Mononuclear cell (primary cell): ENCODE measurements around a stretch of chr6.

- RRBS = no CpG with 5 or more reads among the region's 9 CpGs
Measured at GRCh38 chr6:52663416-52663924, 7.4 kb upstream of the TMEM14A start.

GRCh38 chr6:52882329-52882788 lies 27.1 kb downstream of the GSTA3 start:
- RRBS = no CpG with 5 or more reads among the region's 6 CpGs

DNA sequence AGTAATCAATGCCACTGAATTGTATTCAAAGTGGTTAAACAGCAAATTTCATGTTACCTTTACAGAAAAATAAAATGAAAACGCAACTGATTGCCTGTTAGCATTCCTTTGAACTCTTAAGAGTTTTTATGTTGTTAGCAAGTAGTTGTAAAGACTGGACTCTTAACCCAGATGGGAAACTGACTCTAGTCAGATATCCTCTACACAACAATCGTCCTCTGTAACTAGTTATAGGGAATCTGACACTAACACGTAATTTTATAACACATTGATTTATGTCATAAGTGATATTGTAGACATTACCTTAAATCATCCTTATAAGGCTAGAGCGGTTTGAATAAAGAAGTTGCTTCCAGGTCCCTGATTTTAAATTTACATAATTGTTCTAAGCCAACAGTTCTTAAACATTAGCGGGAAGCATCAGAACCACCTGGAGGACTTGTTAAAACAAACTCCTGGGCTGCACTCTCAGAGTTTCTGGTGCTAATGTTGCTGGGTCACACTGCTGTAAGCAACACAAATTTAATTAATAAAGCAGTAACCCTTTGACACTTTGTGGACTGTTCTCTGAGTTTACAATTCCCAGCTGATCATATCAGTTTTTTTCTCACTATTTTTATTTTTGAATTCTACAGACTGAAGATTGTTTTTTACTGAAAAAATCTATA lies 704 bp upstream of the CILK1 start:
- RRBS = no CpG with 5 or more reads among the region's 5 CpGs

GRCh38 chr6:53320777-53321414 lies 27.9 kb downstream of the ELOVL5 start:
- RRBS = no CpG with 5 or more reads among the region's 8 CpGs

GRCh38 chr6:53464731-53465054 lies 80.2 kb downstream of the GCLC start:
- RRBS = no CpG with 5 or more reads among the region's 3 CpGs

DNA sequence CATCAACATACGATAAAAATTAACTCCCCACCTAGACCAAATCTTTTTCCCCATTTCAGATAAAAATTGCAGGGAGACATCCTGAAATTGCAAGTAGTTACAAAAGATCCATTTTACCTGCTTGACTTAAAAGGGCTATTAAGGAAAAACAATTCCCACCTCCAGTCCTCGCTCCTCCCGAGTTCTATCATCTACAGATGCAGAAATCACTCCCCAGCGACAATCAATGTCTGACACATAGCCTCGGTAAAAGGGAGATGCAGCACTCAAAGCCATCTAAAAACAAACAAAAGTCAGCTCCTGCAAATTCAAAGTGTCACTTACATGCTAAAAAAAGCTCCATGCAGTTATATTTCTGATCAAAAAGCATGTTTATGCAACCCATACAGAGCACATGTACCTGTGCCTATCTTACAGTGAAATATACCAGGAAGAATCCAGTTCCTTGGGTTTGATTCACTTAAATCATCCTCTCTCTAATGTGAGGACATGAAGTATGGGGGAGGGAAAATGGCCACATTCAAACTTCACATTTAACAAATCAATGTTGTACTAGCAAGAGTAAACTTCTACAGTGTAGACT lies 36.4 kb downstream of the GCLC start:
- RRBS = no CpG with 5 or more reads among the region's 5 CpGs

GRCh38 chr6:53513410-53514022 lies 31.4 kb downstream of the GCLC start:
- RRBS = no CpG with 5 or more reads among the region's 3 CpGs

GRCh38 chr6:53530351-53531284 lies 14.3 kb downstream of the GCLC start:
- RRBS = no CpG with 5 or more reads among the region's 10 CpGs

DNA sequence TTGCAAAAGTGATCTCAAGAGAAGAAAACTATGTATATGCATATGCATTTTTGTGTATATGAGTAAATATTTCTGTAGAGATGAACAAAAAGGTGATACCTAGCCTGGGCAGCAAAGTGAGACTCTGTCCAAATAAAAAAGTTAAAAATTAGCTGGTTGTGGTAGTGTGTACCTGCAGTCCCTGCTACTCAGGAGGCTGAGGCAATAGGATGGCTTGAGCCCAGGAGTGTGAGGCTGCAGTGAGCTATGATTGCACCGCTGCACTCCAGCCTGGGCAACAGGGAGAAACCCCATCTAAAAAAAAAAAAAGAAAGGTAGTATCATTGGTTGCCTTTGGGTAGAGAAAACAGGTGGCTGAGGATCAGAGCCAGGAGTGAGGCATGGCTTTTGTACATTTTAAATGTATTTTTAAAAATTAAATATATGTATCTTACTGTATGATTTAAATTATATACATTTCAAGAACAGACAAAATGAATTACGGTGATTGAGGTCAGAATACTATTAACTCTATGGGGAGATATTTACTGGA lies 50.8 kb downstream of the KLHL31 start:
- RRBS = no CpG with 5 or more reads among the region's 2 CpGs

- RRBS = no CpG with 5 or more reads among the region's 2 CpGs
Measured at GRCh38 chr6:53618893-53619330, 46.6 kb downstream of the KLHL31 start.

- RRBS = 2% methylated on average over 16 of the region's 89 CpGs
Measured at GRCh38 chr6:53651396-53652482, 13.8 kb downstream of the KLHL31 start.

- RRBS = no CpG with 5 or more reads among the region's 5 CpGs
Measured at GRCh38 chr6:53664518-53665173, 910 bp downstream of the KLHL31 start.

GRCh38 chr6:53686548-53687041 lies 21.0 kb upstream of the KLHL31 start:
- RRBS = no CpG with 5 or more reads among the region's 4 CpGs

DNA sequence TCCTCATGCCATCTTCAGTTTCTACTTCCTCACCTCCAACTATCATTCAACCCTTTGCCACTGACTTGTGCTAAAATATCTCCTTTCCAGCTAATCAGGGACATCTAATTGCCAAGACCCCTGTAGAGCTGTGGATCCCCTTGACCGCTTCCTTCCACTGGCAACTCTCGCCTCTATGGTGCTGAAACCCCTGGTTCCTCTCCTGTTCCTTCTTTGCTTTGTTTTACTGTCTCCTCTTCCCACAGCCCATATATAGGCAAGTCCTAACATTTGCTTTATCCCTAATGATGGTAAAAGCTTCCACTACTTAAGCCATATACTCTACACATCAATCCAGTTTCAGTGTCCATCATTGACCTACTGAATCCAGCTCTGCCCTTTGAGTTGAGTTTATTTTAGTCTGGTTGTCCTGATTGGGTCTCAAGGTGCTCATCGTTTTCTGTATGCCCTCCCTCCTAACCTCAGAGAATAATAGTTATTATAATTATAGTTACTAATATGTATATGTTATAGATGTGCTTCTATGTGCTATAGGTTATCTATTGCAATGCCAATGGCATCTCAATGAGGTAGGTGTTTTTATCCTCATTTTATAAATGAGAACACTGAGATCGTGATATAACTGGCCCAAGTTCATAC lies 28.6 kb upstream of the LRRC1 start:
- RRBS = no CpG with 5 or more reads among the region's 4 CpGs

GRCh38 chr6:53793163-53793946 lies 1.4 kb upstream of the LRRC1 start:
- RRBS = 0% methylated on average over 1 of the region's 16 CpGs

DNA sequence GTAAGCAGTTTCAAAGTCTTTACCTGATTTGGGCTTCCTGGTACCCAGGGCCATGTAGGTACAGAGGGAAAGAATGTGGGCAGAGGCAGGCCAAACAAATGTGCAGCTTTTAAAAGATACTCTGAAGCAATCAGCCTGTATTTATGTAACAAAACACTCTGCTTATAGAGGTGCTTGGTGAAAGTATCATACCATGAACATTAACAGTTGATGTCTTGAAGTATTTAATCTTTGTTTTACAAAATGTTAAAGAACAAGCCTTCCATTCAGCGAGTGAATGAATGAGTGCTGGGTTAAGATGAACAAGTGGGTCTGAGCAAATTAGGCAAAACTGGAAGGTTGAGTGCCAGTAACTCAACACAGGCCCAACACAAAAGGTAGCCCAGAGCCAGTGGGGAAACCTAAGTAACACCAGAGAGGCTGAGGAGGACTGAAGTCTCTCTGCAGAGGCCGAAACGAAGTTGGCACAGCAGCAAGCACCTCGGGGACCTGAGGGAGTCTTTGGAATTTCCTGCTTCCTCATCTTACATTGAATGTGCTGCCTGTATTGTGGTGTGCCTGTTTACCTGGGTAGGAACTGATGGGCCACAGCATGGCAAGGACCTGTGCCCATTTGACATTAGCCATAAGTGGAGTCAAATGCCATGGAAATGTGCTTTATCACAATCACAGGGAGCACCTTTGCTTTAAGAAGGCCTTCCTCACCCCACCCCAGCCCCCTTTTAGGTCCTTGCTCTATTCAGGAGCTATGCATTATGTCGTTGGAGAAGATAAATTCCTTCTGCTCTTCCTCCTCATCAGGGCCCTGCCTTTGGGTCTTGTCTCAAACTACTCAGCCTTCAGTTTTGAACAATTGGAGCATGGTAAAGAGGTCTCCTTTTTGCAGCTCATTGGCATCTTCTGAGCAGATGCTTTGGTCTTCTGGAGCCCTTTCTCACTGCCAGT lies 60.5 kb downstream of the LRRC1 start:
- RRBS = no CpG with 5 or more reads among the region's 5 CpGs

DNA sequence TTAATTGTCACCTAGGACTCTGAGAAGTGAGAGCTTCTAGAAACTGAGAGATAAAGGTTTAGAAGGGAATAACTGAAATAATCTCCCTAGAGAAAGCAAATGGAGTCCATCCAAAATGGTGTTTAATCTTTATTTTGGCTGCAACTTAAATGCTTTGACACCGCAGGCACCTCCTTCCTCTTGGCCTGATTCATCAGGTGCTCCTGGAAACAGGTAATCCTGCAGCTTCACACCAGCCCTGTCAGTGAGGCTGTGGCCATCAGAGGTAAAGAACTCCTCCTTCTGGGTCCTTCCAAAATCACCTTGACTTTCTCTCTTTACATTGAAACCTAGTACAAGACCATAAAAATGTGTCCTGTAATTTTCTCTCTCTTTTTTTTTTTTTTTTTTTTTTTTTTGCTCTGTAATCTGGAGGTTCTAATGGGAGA lies 124.1 kb downstream of the LRRC1 start:
- RRBS = no CpG with 5 or more reads among the region's 1 CpG

GRCh38 chr6:53929199-53930289 lies 134.7 kb downstream of the LRRC1 start:
- RRBS = no CpG with 5 or more reads among the region's 13 CpGs

- RRBS = no CpG with 5 or more reads among the region's 3 CpGs
Measured at GRCh38 chr6:56508348-56508895, 261.0 kb upstream of the COL21A1 start.

DNA sequence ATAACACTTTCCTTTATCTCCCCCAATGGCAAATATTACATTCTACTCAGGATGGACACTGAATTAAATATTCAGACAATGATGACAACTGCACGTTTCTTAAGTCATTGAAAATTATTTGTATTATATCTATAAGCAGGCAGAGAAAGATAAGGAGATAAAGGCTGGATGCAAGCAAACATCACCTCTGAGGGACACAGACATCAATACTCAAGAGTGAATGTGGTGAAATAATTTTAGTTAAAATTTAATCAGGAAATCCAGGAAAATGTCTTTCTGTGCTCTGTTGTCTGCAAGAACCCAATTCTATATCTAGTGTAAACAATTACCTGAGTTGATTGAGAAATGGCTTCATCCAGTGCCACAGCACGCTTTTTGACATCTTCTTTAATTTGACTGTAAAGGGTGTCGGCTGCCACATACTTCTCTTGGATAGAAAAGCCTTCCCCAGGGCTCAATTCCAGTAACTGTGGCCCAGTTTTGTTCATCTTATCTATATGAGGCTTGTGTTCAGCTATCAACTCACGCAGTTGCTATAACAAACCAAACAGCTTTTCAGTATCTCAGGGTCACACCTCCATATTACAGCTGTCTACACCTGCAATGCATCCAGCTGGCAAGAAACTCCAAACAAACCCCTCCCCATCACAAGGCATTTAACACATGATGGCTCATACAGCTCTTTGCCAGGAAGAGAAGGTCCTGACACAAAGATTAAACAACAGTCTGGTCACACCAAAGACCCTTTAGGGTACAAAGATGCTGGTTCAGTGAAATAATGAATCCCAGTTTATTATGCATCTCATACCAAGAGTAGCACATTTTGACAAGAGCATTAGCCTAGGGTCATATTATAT lies 263.7 kb upstream of the COL21A1 start:
- RRBS = no CpG with 5 or more reads among the region's 4 CpGs